ENCODE measurements around a stretch of chr6.

DNA sequence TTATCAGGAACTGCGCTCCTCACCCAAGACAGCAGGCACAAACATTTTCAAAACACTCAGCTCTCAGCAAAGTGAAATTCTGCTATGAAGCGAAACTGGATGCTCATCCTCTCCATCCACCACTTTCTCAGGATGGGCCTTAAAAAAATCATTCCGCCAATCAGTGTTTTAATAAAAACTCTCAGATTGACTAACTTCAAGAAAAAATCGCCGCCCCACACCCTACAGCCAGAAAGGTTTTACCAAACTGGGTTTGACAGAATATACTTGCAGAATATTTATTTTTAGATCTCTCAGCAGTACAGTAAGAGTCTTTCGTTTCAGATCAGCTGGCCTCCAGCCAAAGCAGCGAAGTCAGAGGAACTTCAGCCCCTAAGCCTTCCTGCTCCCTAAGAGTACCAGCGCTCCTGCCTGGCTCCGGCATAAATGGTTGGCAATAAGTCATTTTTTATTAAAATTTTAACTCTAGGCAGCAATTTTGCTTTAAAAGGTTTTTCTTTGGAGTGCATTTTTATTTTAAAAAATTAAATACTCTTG lies 24.7 kb downstream of the TBC1D7 start:
- RRBS: no CpG with 5 or more reads among the region's 9 CpGs

DNA sequence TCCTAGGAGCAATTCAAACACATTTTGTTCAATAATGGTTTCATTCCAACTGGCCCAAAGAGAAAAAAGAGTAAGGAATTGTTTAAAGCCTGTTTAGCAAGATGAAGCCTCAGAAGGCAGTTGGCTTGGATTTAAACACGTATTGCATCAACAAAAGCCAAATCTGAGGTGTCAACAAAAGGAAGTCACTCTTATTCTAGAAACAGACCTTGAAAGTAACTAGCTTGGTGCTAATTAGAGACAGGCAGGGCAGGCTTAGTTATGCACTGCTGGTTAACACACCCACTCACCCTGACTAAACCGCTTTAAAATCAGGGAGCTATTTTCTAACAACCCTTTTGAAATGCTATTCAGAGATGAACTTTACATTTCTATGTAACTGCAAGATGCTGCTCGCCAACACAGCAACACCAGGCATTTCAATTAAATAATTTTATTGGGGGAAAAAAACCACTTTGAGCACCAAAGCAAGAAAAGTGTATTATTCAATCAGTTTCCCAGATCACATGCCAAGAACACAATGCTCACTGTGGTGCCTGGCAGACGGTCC lies 23.7 kb downstream of the TBC1D7 start:
- RRBS: no CpG with 5 or more reads among the region's 4 CpGs

GRCh38 chr6:13365038-13365690 lies 36.8 kb upstream of the TBC1D7 start:
- RRBS: 96% methylated on average over 11 of the region's 54 CpGs

- RRBS: no CpG with 5 or more reads among the region's 5 CpGs
Measured at GRCh38 chr6:13431619-13432310, 55.6 kb downstream of the GFOD1 start.

DNA sequence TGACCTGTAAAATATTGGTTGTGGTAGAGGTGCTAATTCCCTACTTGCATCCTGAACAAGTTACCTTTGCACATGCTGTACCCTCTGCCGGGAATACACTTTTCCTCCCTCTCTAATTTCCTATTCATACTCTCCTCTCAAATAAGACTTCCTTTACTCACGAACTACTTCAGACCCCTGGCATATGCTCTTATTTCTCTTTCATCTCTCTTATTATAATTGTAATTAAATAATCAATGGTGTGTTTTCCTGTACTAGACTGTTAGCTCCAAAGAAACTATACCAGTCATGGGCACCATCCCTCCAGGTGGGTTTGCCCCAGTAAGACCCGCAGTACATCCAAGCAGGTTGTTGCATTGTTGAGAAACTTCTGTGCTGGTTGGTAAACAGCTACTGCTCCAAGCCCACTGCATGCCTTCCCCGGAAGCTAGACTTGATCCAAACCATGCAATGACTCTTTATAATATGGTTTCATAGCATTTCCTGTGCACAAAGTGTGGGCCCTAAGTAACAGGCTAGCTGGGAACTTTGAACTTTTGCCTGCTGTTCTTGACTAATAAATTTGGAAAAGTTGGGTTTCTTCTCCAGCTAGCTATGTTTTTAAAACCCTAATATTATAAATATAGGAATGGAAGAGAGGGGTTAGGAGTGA lies 52.0 kb downstream of the GFOD1 start:
- RRBS: no CpG with 5 or more reads among the region's 4 CpGs

GRCh38 chr6:13439276-13439641 lies 48.1 kb downstream of the GFOD1 start:
- RRBS: no CpG with 5 or more reads among the region's 1 CpG

DNA sequence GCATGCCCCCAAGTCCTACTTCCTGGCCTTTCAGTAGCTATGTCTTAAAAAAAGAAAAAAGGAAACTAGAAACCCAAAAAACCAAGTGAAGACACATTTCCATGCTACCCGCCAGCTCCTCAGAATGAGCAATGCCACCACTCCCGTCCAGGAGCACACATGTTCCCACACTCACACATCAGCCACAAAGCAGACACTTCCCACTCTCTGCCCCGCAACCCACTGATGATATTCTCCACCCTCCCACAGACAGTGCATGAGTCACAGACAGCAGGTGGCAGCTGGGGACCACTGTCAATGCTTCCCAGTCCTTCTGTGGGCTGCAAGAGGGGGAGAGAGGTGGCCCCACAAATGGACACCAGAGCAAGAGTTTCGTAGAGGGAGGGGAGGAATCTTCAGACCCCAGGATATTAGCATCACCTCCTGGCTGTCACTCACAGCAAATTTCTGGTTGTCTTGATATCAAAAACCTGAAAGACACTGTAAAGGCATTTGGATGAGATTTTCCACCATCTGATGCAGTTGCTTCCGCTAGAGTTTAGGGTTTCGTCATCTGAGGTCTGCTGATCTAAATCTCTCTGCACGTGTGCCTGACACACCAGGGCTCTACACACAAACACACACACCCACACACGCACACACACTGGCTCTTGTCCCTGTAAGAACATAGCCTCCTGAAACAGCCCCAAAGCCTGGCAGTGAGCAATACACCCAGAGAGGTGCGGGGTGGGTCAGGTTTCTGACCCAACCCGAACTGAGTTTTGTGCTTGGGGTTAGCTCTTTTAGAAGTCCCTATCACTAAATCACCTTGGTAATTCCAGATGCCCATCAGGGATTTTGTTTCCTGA lies 32.7 kb downstream of the GFOD1 start:
- RRBS: no CpG with 5 or more reads among the region's 10 CpGs

GRCh38 chr6:13486623-13487196 lies 690 bp downstream of the GFOD1 start:
- RRBS: 2% methylated on average over 11 of the region's 52 CpGs

GRCh38 chr6:13499966-13500712 lies 12.7 kb upstream of the GFOD1 start:
- RRBS: no CpG with 5 or more reads among the region's 4 CpGs

DNA sequence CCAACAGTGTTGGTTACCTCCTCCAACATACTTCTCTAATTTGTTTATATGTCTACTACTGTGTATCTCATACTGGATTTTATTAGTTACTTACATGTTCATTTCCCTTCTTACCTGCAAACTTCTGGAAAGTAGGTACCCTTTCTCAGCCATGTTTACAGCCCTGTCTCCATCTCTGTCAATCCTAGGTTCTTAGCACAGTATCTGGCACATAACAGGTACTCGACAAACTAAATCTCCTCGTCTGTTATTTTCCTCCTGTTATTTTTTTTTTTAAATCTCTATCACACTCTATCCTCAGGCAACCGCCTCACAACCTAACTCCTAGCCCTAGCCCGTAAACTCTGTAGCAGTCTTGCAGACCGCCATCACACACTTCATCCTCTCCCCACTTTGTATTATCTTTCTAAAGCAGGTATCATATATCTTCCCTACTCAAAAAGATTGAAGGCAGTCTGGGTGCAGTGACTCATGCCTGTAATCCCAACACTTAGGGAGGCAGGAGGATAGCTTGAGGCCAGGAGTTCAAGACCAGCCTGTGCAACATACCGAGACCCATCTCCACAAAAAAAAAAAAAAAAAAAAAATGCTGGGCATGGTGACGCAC lies 23.1 kb downstream of the RANBP9 start:
- RRBS: no CpG with 5 or more reads among the region's 7 CpGs

DNA sequence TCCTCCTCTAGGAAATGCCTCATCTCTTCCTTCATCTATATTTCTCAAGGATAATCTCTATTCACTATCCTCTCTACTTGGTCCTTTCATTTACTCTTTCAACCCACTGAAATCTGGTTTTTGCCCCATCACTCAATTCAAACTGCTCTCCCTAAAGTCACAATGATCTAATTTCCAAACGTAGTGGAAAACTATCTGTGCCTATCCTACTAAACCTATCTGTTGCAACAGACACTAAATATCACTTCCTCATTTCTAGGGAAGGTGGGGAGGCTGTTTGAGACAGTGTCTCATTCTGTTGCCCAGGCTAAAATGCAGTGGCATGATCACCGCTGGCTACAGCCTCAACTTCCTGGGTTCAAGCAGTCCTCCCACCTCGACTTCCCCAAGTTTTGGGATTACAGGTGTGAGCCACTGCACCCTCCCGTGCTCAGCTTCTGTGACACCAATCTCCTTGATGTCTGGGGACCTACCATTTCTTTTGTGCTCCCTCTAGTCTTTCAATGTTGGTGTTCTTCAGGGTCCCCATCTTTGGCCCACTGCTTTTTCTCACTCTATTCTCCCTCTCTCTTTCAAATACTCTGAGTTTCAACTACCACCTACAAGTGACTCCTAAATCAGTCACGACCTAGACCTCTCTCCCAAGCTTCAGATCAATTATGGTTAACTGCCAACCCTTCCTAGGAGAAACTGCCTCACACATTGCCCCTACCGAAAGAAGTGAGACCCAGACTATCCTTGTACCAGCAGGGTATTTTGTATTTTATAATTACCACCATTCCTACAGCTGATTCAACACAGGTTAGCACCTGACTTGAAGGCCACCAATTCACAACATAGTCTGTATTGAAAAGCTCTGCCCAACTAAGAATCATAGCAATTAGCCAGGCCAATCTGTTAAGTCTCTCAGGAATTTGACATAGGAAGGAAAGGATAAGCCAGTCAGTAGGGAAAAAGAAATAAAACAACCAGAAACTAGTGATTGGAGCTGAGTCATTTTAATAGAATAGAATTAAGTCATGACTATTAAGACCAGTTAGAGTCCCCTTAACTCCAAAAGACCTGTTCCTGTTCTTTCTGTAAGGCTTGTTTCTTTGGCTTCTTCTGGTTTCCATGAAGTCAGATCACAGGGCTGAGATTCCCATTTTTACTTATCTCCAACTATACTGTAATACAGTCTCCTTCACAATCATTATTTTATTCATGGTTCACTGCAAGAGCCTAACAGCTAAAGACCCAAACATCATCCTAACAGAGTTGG lies 8.5 kb downstream of the RANBP9 start:
- RRBS: no CpG with 5 or more reads among the region's 6 CpGs

GRCh38 chr6:13762499-13763202 lies 51.0 kb upstream of the RANBP9 start:
- RRBS: no CpG with 5 or more reads among the region's 6 CpGs

DNA sequence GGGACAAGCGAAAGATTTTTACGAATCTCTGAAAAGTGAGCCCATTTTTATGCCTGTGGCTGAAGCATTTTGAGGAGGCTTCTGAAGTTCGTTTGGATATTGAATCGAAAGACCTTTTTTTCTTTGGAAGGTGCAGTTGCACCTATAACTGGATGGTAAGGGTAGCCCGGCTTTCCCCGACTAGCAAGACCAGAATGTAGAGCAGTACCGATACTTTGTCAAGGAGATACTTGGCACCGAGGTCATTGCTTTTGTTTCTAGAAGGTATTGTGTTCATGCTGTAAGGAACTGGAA lies 637 bp downstream of the RNF182 start:
- RRBS: no CpG with 5 or more reads among the region's 8 CpGs

GRCh38 chr6:14123319-14123986 lies 5.9 kb downstream of the CD83 start:
- RRBS: no CpG with 5 or more reads among the region's 6 CpGs

DNA sequence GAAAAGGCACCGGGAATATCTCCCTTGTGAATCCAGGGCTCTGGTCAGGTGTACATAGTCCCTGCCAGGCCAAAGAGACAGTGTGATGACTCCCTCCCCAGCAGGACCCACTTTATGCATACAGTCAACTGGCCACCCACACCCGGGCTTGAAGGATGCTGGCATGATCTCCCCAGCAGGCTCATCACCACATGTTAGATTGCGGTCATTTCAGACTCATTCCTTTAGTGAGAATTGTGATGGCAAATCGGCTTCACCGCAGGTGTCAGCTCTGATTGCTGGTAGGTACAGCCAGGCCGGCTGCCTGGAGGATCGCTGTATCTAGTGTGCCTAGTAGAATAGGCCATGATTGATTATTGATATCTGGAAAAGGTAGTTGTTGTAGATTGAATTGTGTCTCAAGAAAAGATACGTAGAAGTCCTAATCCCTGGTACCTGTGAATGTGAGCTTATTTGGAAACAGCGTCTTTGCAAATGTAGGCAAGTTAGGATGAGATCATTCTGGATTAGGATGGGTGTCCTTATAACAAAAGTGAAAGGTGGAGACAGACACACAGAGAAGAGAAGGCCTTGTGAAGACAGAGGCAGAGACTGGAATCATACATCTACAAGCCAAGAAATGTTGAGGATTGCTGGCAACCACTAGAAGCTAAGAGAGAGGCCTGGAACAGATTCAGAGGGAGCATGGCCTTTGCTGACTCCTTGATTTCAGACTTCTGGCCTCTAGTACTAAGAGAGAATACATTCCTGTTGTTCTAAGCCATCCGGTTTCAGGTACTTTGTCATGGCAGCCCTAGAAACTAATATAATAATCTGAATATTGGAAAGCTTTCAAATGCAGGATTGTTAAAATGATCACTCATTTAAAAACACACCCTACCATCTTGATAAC lies 24.7 kb downstream of the CD83 start:
- RRBS: no CpG with 5 or more reads among the region's 10 CpGs

GRCh38 chr6:14431258-14432241 lies 314.0 kb downstream of the CD83 start:
- RRBS: no CpG with 5 or more reads among the region's 13 CpGs

DNA sequence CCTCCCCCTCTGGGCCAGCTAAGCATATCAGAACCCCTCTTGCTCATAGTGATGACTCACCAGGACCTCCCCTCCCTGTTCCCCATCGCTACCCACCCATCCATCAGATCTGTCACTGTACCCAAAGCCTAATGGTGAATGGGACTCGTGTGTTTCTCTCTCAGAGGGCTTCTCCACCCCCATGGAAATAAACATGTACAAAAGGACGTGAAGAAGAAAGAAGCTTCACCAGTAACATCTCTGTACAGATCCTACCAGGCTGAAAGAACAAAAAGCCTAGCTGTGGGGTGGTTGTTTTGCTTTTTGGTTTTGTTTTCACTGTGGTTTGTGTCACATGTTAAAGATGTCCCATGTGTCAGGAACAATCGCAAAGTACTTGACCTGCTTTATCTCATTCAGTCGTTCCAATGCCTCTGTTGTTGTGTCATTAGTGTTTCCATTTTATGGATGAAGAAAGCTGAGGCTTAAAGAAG lies 518.5 kb downstream of the CD83 start:
- RRBS: no CpG with 5 or more reads among the region's 5 CpGs

DNA sequence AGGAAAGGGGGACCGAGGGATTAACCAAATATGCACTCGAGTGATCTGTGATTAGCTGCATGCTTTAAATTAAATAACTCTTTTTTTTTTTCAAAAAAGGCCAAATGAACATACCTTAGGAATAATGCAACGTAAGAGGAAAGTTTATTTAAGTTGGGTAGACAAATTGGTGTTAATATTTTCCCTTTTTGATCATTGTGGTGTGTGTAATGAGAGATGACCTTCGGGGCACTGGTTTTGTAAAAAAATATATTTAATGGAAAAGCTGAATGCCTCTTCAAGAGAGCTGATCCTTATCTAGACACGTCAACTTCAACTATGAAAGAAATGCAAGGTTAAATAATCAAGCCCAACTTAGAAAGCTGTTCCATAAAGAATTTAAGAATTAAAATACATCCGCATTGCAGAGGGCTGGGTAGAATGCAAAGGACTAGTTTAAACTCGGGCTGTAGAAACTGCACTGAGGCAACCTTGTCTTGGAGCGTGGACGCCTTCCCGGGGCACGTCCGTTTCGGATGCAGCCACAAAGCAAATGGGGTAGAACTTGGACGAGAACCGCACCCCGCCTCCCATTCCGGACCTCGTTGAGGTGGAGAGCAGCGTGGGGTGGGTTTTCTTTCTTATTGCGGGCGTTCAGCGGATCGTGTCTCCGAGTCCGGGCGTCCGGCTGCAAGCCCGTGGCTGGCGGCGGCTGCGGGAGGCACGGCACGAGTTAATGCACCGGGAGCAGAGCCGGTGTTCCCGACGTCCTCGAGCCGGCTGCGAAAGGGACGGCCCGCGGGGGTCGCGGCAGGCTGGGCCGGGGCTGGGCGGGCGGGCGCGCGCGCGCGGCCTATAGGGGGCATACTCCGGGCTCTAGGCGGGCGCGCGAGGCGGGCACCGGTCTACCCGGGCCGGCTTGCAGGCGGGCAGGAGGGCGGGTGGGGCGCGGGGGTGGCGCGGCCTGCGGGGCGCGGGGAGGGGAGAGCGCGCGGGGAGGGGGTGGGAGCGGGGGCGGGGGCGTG lies 1.9 kb downstream of the JARID2 start:
- RRBS: 1% methylated on average over 41 of the region's 78 CpGs

GRCh38 chr6:15260039-15260443 lies 14.2 kb downstream of the JARID2 start:
- RRBS: no CpG with 5 or more reads among the region's 2 CpGs

GRCh38 chr6:15296472-15296851 lies 50.6 kb downstream of the JARID2 start:
- RRBS: no CpG with 5 or more reads among the region's 3 CpGs